Thyroid gland (tissue), 7 donors: ENCODE measurements around a stretch of chr7.

- PRO-cap, 2 experiments = no peak in any of the 2 experiments
- RAMPAGE, long total RNA, 5 experiments = no peak in any of the 5 experiments
These were observed 45.2 kb upstream of the GTF2I start for GRCh38 chr7:74612133-74612945.

DNA sequence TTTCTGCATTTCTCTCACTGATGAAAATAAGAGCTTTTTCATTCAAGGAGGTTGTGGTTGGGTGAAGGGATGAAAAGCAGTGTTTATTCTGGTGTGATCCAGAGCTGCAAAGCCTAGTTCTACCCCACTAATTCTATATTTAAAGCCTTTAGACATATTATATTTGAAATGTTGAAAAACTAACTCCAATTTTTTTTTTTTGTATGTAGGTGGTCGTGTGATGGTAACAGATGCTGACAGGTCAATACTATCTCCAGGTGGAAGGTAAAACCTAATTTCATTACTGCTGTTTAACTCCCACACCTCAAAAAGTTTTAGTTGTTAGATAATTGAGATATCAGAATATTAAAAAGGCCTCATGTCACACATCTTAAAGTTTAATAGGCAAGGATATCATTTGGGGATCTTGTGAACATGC, 47.4 kb downstream of the GTF2I start:
- PRO-cap, 2 experiments = no peak in any of the 2 experiments
- RAMPAGE, long total RNA, 5 experiments = no peak in any of the 5 experiments

- PRO-cap, 2 experiments = no peak in any of the 2 experiments
- RAMPAGE, long total RNA, 5 experiments = no peak in any of the 5 experiments
These were observed 50.1 kb upstream of the NCF1 start for GRCh38 chr7:74723453-74724273.

- PRO-cap, 2 experiments = peak in 2 of 2 experiments; most common minus-strand start chr7:75157026 (in 2)
- RAMPAGE, long total RNA, 5 experiments = no peak in any of the 5 experiments
These were observed 64.5 kb downstream of the GTF2IRD2B start for GRCh38 chr7:75156511-75157645.

- PRO-cap, 2 experiments = no peak in any of the 2 experiments
- RAMPAGE, long total RNA, 5 experiments = no peak in any of the 5 experiments
These were observed 41.8 kb downstream of the TRIM73 start for GRCh38 chr7:75436886-75438014.

DNA sequence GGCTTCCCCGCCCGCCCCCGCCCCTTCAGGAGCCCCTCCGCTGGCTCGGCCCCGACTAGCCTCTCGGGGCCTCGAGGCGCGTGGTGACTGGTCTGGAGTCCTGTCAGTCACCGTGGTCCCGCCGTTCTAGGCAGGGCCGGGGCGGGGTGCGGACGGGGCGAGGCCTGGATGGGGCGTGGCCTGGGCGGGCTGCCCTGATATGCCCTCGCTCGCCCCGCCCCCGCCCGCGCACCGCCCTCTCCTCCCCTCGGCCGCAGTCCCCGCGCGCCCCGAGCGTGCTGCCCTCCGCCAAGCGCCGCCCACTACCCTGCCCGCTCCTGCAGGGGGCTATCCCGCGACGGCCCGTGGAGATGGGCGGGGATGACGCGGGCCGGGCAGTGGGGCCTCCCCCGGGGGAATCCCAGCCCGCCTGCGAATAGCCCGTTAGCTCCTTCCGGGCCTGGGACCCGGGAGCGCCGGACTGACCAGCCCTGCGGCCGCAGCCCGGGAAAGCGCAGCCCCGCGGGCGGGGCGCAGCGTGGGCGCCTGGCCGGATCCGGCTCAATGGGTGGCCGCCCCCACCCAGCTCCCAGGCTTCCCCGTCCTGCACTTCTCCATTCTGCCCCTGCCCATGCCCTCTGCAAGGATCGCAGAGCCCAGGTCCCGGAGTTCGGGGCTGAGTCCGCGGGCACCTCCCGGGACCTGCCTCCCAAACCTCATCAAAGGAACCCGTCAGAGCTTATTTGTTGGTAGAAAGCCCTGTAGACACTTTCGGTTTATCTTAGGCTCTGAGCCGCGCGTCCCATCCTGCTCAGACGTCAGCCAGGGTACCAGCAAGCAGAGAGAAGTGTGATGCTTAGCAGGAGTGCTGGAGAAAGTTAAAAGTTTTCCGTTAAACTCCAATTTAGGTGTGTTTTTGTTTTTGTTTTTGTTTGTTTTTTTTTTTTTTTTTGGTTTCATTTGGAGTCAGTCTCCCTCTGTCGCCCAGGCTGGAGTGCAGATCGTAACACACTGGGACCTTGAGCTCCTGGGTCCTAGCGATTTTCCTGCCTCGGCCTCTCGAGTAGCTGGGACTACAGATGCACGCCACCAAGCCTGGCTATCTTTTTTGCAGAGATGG, 692 bp upstream of the HIP1 start:
- PRO-cap, 2 experiments = peak in 2 of 2 experiments; most common plus-strand start position 596 of the sequence (in 2); most common minus-strand start position 170 of the sequence (in 1)
- RAMPAGE, long total RNA, 5 experiments = no peak in any of the 5 experiments

DNA sequence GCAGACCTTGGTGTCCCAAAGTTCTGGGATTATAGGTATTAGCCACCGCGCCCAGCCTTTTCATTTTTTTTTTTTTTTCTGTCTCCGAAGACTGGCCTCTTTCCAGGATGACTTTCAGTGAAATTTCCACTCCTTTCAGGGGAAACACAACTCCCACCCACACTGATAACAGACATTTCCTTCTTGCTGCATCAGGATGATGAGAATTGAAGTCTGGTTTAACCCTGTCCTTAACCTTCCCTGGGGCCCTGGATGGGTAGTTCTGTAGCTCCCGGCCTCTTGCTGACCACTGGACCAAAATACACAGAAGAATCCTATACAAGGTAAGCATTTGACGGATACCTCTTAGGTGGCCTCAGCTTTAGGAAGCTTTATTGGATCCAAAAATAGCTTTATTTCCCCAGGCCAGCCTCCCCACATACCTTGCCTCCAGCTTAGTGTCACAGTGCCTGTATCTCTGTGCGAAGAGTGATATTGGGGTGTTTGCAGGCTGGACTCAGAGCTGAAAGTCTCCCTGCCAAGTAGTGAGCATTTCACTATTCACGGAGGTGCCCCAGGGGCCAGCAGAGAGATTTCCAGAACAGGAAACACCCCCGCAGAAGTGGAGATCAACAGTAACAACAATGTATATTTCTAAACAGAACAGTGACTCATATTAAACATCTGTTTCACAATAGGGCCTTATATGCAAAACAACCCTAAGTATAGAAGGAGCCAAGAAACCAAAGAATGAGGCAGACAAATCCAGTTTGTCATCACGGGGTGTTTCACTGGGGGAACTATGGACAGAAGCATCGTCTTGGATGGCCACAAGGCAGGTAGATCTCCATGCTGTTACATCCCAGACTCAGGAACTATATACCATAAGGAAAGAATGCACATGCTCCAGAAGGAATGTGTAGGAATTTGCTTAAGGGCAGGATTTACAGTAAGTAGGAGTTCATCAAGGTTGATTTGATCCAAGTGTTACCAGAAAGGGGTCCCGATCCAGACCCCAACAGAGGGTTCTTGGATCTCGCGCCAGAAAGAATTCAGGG, 29.1 kb upstream of the CCL24 start:
- PRO-cap, 2 experiments = peak in 1 of 2 experiments; most common plus-strand start position 194 of the sequence (in 1)
- RAMPAGE, long total RNA, 5 experiments = no peak in any of the 5 experiments

- PRO-cap, 2 experiments = no peak in any of the 2 experiments
- RAMPAGE, long total RNA, 5 experiments = no peak in any of the 5 experiments
These were observed 9.4 kb downstream of the RHBDD2 start for GRCh38 chr7:75887831-75889096.

DNA sequence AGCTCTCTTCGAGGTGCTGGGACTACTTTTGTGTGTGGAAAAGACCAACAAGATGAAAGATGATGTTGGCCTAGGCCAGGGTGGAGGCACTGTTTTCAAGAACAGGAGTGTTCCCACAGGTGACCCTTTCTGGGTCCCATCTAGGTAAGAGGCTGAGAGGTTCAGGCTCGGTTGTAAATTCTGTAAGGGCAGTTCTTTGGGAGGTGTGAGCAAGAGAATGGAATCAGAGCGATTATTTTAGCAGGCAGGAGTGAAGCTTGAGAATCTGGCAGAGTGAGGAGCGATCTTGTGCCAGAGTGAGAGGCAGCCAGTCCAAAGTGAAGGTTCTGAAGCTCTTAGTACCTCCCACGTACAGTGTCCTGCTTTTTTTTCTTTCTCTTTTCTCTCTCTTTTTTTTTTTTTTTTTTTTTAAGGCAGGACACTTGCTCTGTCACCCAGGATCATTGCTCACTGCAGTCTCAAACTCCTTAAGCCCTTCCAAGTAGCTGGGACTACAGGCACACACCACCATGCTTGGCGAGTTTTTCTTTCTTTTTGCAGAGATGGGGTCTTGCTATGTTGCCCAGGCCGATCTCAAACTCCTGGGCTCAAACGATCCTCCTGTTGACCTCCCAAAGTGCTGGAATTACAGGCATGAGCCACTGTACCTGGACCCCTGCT, 10.8 kb downstream of the POR start:
- PRO-cap, 2 experiments = peak in 1 of 2 experiments; most common minus-strand start position 298 of the sequence (in 1)
- RAMPAGE, long total RNA, 5 experiments = no peak in any of the 5 experiments

- PRO-cap, 2 experiments = no peak in any of the 2 experiments
- RAMPAGE, long total RNA, 5 experiments = no peak in any of the 5 experiments
These were observed 27.4 kb downstream of the POR start for GRCh38 chr7:75942053-75942961.

DNA sequence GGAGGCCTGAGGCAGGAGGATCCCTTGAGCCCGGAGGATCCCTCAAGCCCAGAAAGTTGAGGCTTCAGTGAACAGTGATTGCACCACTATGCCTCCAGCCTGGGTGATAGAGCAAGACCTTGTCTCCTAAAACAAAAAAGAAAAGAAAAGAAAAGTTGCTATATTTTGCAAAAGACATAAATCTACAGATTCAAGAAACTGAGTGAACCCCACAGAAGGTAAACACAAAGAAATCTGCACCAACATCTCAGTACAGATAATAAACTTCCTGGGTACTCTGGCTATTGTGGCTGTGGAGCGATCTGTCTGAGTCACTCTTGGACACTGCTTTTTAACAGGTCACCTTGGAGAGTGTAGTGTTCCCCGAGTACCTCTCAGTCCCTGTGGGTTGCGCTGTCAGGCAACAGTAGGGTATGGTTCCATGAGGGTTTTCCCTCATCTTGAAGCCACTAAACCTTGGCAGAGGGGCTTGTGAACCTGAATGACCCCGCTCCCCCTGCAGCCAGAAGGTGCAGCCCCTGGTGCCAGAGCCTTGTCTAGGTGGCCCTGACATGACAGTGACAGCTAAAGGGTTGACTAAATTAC, 30.3 kb downstream of the POR start:
- PRO-cap, 2 experiments = peak in 2 of 2 experiments; most common plus-strand start position 366 of the sequence (in 1); most common minus-strand start position 304 of the sequence (in 1)
- RAMPAGE, long total RNA, 5 experiments = no peak in any of the 5 experiments

DNA sequence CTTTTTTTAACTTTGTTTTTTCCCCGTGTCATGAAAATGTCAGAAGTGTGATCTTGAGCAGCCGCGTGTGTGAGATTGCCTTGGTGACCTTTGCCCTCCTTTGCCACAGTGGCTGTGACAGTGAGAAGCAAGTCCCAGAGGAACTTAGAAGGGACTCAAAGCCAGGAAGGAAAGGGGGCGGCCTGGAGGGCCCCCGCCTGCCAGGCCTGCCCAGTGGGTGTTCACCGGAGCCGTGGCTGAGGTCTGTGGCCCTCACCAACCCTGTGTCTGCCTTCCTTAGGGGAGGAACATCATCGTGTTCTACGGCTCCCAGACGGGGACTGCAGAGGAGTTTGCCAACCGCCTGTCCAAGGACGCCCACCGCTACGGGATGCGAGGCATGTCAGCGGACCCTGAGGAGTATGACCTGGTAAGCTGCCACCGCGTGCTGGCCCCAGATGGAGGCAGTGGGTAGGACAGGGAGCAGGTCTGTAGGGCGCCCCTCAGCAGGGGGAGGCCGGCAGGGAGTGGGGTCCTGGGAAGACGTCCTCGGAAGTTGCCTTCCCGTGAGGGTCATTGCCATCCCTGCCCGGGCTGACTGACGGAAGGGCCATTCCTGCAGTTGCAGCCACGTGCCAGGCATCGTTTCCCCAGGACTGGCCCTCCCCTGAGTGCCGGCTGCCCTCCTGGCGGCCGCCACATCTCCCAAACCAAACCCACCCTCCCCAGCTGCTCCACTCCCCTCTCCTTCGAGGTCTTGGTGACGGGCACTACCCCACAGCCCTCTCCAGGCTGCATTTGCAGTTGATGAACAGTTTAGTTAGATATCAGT, 15.0 kb downstream of the TMEM120A start:
- PRO-cap, 2 experiments = no peak in any of the 2 experiments
- RAMPAGE, long total RNA, 5 experiments = no peak in any of the 5 experiments

GRCh38 chr7:76135312-76135664, 66.4 kb upstream of the SRRM3 start:
- PRO-cap, 2 experiments = no peak in any of the 2 experiments
- RAMPAGE, long total RNA, 5 experiments = no peak in any of the 5 experiments

GRCh38 chr7:76303092-76303438, 592 bp downstream of the HSPB1 start:
- PRO-cap, 2 experiments = no peak in any of the 2 experiments
- RAMPAGE, long total RNA, 5 experiments = no peak in any of the 5 experiments

GRCh38 chr7:76365908-76366513, 7.2 kb upstream of the YWHAG start:
- PRO-cap, 2 experiments = no peak in any of the 2 experiments
- RAMPAGE, long total RNA, 5 experiments = no peak in any of the 5 experiments

DNA sequence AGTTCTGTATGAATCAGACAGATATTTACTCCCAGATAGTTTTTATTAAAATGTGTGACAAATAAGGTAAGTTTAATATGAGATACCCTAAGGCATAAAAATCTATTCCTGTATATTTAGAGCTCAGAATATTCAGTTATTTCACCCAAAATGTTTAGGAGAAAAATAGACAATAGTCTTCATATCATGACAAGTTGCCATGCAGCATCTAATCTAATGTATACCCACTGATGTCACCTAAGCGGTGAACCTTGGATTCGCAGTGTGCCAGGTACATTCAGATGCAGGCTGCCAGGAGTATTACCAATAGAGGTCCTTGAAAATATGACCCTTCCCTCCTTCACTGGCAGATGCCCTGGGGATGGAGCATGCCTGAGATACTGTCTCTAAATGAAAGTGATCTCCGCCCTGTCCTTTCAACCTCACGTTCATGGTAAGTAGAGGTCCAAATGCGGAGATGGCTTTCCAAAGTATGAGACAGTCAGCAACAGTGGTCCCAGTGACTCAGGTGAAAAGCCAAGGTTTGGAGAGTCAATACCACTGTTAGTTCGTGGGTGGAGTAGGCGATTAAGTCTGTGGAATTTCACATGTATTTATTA, 1.6 kb downstream of the FGL2 start:
- PRO-cap, 2 experiments = no peak in any of the 2 experiments
- RAMPAGE, long total RNA, 5 experiments = no peak in any of the 5 experiments

DNA sequence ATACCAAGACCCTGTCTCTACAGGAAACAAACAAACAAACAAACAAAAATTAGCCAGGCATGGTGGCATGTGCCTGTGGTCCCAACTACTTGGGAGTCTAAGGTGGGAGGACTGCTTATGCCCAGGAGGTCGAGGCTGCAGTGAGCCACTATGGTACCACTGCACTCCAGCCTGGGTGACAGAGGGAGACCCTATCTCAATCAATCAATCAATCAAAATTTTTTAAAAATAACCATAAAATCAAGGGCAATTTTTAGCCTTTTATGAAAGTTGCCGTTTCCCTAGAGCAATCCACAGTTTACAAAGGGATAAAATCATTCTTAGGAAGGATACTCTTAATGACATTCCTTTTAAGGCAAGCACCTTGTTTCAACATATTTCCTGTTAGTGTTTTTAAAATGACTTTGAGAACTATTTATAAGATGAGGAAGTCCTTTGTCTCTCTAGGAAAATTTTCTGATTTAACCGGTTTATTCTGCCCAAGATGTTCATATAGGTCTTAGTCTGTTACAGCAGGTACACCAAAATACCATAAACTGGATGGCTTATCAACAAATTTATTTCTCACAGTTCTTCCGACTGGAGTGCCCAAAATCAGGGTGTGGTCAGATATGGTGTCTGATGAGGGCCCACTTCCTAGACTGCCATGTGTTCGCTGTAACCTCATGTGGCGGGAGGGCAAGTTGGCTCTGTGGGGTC, 78.0 kb downstream of the GSAP start:
- PRO-cap, 2 experiments = no peak in any of the 2 experiments
- RAMPAGE, long total RNA, 5 experiments = no peak in any of the 5 experiments

DNA sequence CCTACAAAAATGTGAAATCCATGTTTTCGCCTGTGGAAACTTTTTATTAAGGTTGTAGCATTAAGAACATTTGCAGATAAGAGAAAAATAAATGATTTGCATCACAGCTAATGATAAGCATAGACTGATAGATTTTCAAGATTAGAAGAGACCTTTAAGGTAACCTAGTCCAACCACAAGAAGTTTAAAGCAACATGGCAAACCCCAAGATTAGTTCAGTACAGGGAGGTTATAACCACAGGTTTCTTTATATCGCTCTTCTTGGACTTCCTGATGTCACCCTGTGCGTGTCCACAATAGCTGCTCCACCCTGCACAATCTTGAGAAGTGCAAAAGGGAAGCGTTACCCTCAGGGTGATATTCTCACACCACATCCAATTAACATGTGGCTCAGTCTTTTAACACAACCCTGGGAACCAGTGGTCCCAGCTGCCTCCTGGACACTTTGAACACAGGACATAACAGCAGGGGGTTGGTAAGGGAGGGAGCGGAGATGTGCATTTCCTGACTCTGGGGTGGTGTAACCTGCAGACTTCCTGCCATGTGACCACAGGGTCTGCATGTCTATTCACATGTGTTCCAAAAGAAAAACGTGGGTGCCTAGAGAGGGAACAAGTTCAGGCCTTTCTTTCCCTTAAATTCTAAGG, 64.7 kb downstream of the GSAP start:
- PRO-cap, 2 experiments = peak in 1 of 2 experiments; most common plus-strand start position 587 of the sequence (in 1); most common minus-strand start position 447 of the sequence (in 1)
- RAMPAGE, long total RNA, 5 experiments = no peak in any of the 5 experiments

- PRO-cap, 2 experiments = no peak in any of the 2 experiments
- RAMPAGE, long total RNA, 5 experiments = no peak in any of the 5 experiments
These were observed 19.2 kb downstream of the GSAP start for GRCh38 chr7:77396850-77397463.

DNA sequence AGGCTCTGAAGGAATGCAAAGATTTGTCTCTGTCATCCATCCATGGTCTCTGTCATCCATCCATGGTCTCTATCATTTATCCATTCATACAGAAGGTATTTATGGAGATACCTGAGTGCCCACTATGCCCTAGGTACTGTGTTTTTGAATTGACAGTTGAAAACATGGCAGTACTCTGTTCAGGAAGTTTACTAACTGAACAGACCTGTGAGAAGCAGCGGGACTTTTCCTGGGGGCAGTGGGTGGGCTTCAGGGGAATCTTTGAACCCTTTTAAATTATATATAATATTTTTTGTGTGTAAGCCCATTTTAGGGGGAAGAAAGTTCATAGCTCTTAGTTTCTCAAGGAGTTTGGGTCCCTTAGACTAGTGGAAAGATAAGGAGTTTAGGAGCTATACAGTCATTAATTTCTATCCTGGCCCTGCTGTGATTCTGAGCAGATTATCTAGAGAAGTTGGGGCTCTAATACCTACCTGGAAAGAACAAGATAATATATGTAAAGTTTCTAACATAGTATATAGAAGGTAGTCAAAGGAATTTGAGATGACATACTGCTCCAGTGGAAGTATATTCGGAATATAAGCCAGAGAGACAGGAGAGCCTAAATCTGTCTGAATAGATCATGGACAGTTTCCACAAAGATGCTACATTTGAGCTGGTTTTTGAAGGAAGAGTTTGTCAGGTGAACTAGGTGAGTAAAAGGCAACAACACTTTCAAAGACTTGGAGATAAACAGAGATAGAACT, 10.2 kb downstream of the PTPN12 start:
- PRO-cap, 2 experiments = no peak in any of the 2 experiments
- RAMPAGE, long total RNA, 5 experiments = no peak in any of the 5 experiments